ENCODE results near the gene TM9SF2.

GRCh38 chr13:98785831-98786419, 33.5 kb upstream of the SLC15A1 start:
- RRBS, result no CpG with 5 or more reads among the region's 9 CpGs

- RRBS, result no CpG with 5 or more reads among the region's 2 CpGs
Observed at GRCh38 chr13:98793376-98794064, 41.0 kb upstream of the SLC15A1 start.

GRCh38 chr13:98828560-98829090, 76.2 kb upstream of the SLC15A1 start:
- RRBS, result no CpG with 5 or more reads among the region's 2 CpGs

GRCh38 chr13:98910185-98911267, 67.3 kb downstream of the DOCK9 start:
- RRBS, result no CpG with 5 or more reads among the region's 4 CpGs

- RRBS, result no CpG with 5 or more reads among the region's 7 CpGs
Observed at GRCh38 chr13:98937898-98938381, 39.9 kb downstream of the DOCK9 start.

- RRBS, result no CpG with 5 or more reads among the region's 5 CpGs
Observed at GRCh38 chr13:99287740-99288573, 19.2 kb downstream of the GPR183 start.

DNA sequence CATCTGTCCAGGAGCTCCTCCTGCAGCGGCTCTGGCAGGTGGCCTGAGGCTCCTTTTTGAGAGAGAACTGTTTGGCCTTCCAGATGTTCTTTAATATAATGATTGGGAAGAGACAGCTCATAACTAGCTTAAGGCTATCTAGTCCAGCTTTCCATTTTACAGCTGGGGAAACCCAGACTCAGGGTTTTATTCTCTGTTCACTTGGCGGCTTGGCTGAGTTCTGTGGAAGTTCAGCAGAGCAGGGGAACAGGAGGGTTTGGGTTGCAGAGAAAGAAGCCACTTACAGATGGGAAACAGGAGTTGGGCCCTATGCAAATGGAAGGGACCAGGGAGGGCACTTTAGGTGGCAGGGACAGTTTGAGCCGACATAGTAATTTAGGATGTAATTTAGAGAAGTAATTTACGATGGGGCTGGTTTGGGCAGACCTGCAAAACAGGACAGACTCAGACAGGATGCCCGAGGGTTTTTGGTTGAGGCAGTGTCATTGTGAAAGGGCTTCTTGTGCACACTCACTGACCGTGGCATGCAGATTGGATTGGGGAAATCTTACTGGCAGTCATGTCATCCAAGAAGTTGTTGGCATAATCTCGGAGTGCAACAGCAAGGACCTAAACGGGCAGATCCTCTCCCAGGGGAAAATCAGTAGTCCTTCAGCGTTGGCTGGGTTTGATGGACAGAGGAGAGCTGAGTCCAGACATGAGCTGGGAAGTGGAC, 47.2 kb upstream of the GPR183 start:
- RRBS, result no CpG with 5 or more reads among the region's 9 CpGs

- RRBS, result no CpG with 5 or more reads among the region's 12 CpGs
Observed at GRCh38 chr13:99358527-99359223, 51.5 kb upstream of the GPR183 start.

DNA sequence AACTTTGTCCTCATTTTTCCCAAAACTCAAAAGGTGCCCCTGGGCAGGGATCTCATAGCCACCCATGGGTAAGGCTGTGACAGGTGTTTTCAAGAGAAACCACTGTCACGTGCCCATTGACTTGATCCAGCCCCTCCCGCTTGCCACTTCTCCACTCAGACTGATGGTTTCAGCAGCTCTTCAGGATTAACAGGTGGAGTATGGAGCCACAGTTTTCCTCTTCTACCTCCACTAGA, 63.3 kb upstream of the GPR183 start:
- RRBS, result no CpG with 5 or more reads among the region's 2 CpGs

GRCh38 chr13:99415207-99415691, 86.0 kb upstream of the TM9SF2 start:
- RRBS, result no CpG with 5 or more reads among the region's 13 CpGs

DNA sequence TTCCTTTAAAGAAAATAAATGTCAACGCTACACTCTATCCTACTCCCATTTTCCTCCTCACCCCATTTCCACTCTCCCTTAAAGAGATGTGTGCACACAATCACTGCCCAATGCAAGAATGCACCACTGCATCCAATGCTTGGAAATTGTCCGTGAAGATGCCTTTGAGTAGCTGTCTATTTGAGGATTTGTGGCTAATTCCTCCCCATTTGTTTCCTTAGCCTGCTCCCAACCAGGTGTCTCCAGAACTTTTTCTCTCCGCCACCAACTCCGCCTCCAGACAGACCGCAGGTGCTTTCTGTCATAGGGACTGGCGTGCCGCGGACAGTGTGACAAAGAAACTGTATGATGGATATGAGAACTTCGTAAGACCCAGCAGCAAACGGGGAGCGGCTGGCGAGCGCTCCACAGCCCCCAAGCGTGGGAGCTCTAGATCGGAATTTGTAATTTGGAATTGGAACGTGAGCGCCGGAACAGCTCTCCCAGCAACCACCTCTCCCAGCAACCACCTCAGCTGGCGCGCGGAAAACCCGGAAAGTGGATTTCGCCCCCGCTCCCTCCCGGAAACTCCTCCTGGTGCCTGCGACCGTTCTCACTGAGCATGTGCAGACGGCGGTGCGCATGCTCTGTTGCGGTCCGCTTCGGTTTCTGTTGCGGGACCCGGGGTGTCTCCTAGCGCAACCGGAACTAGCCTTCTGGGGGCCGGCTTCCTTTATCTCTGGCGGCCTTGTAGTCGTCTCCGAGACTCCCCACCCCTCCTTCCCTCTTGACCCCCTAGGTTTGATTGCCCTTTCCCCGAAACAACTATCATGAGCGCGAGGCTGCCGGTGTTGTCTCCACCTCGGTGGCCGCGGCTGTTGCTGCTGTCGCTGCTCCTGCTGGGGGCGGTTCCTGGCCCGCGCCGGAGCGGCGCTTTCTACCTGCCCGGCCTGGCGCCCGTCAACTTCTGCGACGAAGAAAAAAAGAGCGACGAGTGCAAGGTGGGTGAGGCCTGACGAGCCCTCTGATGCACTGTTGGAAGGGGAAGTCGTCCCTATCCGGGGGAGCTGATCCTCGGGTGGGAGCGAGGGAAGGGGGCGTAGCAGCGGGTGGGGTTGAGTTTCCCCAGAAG, at the start of gene TM9SF2:
TM9SF2 (plus strand) TSS at position 675 of the 1,111 bp plus-strand sequence.
- RRBS, result 2% methylated on average over 23 of the region's 69 CpGs

GRCh38 chr13:99559399-99560026, 47.0 kb upstream of the CLYBL start:
- RRBS, result no CpG with 5 or more reads among the region's 3 CpGs

DNA sequence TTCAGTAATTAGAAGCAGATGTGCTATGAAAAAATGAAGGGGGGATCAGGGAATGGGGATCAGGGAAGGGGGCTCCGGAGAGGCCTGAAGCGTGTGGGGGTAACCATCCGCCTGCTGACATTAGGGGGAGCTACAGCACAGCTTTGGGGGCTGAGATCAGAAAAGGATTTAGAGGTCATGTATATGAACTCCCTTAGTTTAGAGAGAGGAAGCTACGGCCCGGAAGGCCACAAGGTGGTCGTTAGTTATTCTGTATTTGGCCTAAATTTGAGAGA, 6.2 kb upstream of the CLYBL start:
- RRBS, result no CpG with 5 or more reads among the region's 6 CpGs

DNA sequence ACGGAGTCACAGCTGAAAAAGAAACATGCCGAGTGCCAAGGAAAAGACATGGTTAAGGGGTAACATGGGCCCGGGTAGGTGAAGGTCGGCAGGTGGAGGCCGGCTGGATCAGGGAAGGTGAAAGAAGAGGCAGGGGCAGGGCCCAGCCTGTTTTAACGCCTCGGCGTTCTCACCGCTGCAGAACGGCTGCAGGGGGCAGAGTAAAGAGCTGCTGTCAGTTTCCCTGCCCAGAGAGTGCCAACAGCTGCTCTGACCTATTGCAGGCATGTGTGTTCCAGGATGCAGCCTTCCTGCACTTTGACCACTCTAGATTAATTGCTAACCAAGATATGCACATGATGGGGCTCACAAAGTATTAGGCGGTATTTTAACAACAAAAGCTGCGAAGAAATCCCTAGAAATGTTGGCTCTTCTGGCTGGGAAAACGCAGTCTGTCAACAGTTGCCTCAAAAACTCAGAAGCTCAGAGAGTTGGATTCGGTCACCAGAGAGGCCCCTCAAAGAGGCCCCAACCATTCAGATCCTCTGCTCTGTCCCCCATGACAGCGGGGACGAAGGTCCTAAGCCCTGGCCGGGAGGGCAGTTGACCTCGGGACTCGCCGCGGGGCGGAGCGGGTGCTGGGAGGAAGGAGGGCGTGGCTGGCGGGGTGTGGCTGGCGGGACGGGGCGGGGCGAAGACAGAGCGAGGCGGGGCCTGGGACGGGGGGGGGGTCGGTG, 422 bp upstream of the CLYBL start:
- RRBS, result no CpG with 5 or more reads among the region's 33 CpGs

- RRBS, result no CpG with 5 or more reads among the region's 12 CpGs
Observed at GRCh38 chr13:99686538-99687629, 80.4 kb downstream of the CLYBL start.

DNA sequence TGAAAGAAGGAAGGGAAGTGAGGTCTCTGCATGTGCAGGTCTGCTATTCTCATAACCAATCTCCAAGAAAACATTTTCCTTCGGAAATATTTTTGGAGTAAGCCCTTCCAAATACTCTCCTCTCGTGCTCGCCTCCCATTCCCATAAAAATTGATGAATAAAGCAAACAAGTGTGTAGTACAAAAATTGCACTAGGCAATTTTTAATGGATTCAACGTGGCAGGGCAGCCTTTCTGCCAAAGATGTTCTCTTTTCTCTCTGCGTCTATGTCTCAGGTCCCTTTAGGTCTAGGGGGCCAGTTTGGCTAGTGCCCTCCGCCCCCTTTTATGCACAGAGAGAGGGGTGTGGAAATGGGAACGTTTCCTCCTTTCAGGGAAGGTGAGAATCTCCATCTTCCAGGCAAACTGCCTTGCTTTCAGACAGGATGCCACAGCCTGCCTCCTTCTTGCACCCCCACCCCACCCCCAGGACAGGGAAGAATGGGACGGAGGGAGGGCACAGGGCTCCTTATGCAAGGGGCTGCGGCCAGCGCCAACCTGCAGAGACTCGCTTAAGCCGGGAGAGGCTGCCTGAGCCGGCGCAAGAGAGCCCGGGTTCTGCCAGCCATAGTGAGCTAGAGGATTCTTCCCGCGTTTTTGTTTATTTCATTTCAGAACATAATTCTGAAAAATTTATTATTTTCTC, 2.7 kb upstream of the ZIC2 start:
- RRBS, result no CpG with 5 or more reads among the region's 17 CpGs

- RRBS, result no CpG with 5 or more reads among the region's 7 CpGs
Observed at GRCh38 chr13:99996240-99996493, 14.6 kb downstream of the ZIC2 start.

GRCh38 chr13:100390030-100390750, 198.4 kb downstream of the GGACT start:
- RRBS, result no CpG with 5 or more reads among the region's 4 CpGs

DNA sequence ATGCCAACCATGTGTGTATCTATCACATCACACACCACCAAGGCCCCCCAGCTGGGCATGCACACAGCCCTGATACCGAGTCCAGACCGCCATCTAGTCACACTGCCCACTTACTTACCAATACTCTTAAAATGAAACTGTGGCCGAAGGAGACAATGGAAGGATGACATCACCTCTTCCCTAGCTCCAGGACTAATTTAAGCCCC, 507 bp upstream of the GGACT start:
- RRBS, result no CpG with 5 or more reads among the region's 3 CpGs

DNA sequence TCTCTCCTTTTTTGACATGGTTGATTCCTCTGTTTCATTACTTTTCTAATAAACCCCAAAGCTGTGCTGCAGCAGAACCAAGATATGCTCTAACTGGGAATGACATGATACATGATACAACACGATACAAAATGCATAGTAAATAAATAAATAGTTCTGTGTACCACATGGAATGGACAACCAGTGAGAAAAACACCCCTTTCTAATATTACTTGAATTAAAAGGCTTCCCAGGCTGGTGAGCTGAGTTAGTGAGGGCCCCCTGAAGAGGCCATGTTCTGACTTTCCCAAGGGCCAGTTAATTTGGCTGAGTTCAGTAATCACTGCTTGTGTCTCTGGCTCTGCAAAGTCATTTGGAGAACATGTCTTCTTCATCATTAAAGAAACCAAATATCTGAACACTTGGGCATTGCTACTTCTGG, 203.1 kb upstream of the TMTC4 start:
- RRBS, result no CpG with 5 or more reads among the region's 1 CpG